Ovary (tissue), 7 donors: ENCODE measurements around a stretch of chr17.

DNA sequence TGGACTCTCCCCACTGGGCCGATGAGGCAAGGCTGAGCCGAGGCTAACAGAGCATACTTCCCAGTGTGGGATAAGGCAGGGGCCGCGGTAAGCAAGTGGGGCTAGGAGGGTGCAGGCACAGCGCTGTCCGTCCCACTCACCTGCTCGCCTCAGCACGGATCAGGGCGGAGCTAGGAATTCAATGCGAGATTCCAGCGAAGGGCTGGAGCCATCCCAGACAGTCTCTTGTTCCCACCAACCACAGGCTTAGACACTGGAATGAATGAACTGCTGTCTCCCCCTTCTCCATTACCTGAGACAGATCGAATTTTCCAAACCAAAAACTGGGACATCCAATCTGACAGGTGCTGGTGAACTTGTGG is 728 bp upstream of the ACLY start:
- PRO-cap, 7 experiments, result peak in 3 of 7 experiments; most common minus-strand start position 151 of the sequence (in 3)
- RAMPAGE, long total RNA, 2 experiments, result no peak in any of the 2 experiments

DNA sequence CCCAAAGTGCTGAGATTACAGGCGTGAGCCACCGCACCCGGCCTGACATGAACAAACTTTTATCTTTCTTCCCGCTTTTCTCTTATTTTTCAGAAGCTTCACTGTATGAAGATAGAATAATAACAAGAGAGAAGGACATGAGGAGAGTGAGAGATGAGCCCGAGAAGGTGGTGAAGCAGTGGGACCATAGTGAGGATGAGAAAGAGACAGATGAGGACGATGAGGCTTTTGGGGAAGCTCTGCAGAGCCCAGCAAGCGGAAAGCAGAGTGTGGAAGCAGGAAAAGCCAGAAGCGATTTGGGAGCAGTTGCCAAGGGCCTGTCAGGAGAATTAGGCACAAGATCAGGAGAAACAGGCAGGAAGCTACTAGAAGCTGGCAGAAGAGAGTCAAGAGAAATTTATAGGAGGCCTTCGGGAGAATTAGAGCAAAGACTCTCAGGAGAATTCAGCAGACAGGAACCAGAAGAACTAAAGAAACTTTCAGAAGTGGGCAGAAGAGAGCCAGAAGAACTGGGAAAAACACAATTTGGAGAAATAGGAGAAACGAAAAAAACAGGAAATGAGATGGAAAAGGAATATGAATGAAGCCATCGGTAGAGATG is 1.6 kb upstream of the CNP start:
- PRO-cap, 7 experiments, result no peak in any of the 7 experiments
- RAMPAGE, long total RNA, 2 experiments, result no peak in any of the 2 experiments

DNA sequence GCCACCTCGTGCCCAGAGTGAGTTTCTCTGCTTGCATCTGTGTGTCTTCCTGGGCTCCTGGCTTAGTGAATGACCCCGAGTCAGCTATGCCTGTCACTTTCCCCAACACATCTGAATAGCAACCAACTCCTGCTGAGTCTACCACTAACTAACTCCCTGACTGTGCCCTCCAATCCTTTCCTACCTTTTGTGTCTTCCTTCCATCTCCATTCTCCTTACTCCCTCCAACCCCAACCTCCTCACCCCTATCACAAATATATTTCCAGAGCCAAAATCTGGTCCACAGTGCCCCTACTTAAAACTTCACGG is 11.6 kb downstream of the CNP start:
- PRO-cap, 7 experiments, result no peak in any of the 7 experiments
- RAMPAGE, long total RNA, 2 experiments, result no peak in any of the 2 experiments

DNA sequence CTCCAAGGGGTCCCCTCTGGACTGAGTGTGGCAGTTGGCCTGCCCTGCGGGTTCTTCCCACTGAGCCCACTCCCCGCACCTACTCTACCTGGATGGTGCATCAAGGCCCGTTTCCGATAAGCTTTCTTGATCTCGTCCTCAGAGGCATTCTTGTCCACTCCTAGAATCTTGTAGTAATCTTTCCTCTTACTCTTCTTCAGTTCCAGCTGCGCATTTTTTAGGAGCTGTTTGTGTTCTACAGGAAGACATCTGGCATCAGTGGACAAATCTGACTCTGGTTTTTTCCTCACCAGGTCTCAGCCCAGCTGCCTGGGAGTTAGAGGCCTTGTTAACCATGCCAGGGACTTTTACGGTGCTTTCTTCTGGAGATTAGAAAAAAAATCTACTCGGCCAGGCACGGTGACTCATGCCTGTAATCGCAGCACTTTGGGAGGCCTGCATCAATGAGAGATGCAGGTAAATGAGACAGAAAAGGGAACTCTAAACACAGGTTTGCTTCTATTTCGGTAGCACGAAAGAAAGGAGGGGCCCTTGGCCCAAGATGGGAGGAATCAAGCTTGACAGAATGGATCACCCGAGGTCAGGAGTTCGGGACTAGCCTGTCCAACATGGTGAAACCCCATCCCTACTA is 15.7 kb downstream of the CNP start:
- PRO-cap, 7 experiments, result no peak in any of the 7 experiments
- RAMPAGE, long total RNA, 2 experiments, result no peak in any of the 2 experiments

- PRO-cap, 7 experiments, result no peak in any of the 7 experiments
- RAMPAGE, long total RNA, 2 experiments, result no peak in any of the 2 experiments
Measured at GRCh38 chr17:42072248-42072863, 22.0 kb upstream of the C17orf113 start.

DNA sequence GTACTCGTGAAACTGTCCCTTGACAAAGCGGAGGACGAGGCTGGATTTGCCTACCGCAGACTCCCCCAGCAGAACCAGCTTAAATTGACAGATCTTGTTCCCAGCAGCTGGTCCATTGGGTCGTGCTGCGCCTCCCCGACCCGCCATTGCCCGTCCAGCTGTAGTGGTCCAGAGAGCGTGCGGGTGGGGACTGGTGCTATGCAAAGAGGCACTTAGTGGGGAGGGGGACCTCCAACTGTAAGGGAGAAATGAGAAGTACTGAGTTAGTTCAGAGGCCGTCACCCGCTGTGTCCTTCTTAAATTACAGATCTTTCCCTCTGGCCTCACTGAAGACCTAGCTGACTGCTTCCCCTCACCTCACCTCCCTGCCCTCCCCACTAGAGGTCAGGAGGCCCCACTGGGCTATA is 7.8 kb downstream of the HSPB9 start:
- PRO-cap, 7 experiments, result no peak in any of the 7 experiments
- RAMPAGE, long total RNA, 2 experiments, result no peak in any of the 2 experiments

DNA sequence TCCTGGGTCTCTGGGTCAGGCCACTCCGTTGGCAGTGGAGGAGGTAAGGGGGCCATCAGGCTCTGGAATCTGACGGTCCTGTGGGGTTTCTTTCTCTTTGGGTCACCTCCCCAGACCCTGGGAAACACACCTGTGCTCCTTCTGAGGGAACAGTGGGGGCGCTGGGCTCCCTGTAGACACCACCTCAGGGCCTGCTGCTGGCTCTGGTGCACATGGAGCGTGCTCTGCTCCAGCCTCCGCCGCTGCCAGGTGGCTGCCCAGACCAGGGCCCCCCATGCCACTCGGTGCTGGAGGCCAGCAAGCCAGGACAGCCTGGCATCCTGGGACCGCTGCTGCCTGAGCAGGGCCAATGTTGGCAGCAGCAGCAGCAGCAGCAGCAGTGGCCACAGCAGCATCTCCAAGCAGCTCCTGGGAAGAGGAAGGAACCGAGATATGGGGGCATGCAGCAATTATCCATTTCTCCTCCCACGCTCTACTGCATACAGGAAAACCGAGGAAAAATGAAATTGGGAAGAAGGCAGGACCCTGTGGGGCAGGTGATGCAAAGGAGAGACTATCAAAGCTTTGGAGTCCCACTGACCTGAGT is 1.0 kb downstream of the GHDC start:
- PRO-cap, 7 experiments, result peak in 1 of 7 experiments; most common minus-strand start position 239 of the sequence (in 1)
- RAMPAGE, long total RNA, 2 experiments, result no peak in any of the 2 experiments

DNA sequence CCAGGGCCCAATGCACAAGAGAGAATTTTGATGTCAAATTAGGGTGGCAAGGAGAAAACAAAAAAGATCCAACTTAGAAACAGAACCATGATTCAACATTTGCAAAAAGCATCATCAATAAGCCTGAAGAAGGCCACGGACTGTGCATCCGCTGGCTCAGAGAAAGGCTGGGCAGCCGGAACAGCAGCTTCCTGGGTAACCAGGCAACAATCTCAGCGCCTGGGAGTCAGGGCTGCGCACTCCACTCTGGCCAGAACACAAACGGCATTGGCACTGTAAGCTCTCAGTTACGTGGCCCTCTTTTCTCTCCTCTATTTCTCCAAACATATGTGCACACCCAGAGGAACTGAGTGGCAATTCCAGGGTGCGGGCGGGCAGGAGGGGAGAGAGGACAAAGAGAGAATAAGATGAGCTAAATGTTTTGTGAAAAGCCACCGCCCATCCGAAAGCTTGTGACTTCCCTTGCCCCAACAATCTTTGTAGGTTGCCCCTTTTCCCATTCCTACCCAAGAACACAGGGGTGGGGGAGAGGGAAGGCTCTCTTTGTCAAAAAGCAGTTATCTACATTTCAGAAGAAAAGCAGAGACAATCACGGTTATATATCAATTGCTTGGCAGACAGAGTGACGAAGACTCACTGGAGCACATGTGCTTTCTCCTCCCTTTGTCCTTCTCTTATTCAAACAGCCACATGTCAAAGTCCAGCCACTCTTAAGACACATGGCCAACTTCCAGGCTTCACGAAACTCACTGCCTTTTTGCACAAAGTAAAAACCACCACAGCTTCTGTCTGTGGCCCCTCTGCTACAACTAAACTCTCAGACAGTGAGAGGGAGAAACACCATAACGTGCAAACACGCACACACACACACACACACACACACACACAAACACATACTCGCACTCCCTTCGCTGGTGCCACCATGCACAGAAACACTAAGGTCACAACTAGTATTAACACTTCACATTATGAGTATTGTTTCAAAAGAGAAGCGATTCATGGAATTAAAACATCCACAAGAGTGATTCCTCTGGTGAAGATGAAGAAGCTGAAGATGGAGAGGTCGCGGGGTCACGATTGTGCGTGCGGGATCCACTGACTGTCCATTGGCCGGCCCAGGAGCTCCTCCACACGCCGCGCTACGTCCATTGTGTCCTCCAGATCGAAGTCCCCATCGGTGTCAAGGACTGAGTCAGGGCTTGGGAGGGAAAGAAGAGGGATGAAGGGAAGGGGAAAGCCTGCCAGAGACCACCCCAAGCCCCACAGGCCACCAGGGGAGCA is 6.8 kb upstream of the GHDC start:
- PRO-cap, 7 experiments, result peak in 3 of 7 experiments; most common plus-strand start position 253 of the sequence (in 3); most common minus-strand start position 211 of the sequence (in 1)
- RAMPAGE, long total RNA, 2 experiments, result no peak in any of the 2 experiments

GRCh38 chr17:42277467-42277757 is 1.2 kb upstream of the STAT5B start:
- PRO-cap, 7 experiments, result no peak in any of the 7 experiments
- RAMPAGE, long total RNA, 2 experiments, result no peak in any of the 2 experiments

DNA sequence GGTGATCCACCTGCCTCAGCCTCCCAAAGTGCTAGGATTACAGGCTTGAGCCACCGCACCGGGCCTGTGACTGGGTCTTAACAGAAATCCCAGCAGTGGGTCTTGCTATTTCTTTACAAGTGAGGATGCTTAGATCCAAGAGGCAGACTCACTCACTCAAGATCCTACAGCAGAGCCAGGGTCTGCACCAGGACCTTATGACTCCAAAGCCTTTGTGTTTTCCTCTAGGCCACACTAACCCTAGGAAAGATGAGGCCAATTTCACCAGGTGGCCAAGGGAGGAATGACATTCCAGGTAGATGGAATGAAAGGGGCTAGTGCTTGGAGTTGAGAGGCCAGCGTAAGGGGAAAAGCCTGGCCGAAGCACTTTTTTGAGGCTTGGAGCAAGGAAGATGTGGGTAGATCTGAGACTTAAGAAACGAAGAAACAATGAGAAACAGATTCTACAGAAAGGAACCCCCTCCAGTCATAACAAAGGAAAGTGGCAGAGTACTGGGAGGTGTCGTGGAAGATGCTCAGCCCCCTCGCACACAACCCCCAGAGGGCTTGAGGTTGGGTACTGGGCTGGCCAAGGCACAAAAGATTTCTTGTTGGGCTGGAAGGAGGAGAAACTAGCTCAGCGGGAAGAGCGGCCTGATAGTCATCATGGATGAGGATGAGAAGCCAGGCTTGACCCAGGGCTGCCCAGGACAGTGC is 5.6 kb upstream of the STAT5A start:
- PRO-cap, 7 experiments, result no peak in any of the 7 experiments
- RAMPAGE, long total RNA, 2 experiments, result no peak in any of the 2 experiments

DNA sequence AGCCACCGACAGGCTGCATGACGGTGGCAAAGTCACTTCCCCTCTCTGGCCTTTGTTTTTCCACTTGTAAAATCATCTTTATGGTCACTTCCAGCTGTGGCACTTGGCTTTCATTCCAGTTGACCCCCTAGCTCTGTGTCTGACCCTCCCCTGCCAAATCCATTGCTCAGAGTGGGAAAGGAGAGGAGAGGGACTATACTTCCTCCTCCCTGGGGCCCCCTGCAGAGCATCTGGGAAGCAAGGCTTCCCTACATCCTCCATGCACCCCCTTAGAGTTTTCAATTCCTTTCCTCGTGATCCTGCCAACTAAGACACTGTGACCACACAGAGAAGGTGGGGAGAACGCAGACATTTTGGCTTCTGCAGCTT is 1.5 kb upstream of the STAT5A start:
- PRO-cap, 7 experiments, result peak in 1 of 7 experiments; most common plus-strand start position 317 of the sequence (in 1)
- RAMPAGE, long total RNA, 2 experiments, result no peak in any of the 2 experiments

DNA sequence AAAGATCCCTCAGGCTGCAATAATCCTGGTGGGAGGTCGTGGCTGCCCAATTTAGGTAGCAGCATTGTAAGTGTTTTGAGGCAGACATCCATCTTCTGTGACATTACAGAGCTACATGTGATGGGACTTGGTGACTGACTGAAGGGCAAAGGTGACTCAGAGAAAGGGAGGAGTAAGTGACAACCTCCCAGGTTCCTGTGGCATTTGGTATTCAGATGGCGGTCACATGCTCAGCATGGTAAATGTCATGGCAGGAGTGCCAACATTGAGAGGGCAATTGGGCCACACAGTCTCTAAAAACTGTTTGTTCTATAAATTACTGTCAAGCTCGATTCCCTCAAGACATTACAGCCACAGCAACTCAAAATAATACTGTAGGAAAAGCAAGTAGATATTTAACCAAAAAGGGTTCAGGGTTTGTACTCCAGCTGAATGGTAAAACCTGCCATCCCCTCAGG is 26.4 kb downstream of the STAT3 start:
- PRO-cap, 7 experiments, result no peak in any of the 7 experiments
- RAMPAGE, long total RNA, 2 experiments, result no peak in any of the 2 experiments

DNA sequence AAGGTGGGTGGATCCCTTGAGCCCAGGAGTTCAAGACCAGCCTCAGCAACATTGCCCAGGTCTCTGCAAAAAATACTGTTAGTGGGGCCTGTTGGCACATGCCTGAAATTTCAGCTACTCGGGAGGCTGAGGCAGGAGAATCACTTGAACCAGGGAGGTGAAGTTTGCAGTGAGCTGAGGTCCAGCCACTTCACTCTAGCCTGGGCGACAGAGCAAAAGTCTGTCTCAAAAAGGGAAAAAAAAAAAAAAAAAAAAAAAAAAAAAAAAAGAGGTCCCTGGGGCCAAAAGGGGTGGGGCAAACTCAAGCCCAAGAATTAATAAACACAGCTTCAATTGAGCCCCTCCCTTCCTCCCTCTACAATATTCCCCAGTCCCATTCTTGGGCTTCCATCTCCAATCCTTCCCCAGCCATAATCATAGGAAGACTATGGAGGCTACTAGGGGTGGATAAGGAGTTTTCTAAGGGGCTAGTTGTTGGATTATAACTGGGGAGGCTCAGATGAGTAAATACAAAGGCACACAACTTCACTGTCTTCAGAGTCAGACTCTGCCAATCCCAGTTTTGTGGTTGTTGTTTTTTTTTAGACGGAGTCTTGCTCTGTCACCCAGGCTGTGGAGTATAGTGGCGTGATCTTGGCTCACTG is 9.6 kb downstream of the CAVIN1 start:
- PRO-cap, 7 experiments, result no peak in any of the 7 experiments
- RAMPAGE, long total RNA, 2 experiments, result no peak in any of the 2 experiments

DNA sequence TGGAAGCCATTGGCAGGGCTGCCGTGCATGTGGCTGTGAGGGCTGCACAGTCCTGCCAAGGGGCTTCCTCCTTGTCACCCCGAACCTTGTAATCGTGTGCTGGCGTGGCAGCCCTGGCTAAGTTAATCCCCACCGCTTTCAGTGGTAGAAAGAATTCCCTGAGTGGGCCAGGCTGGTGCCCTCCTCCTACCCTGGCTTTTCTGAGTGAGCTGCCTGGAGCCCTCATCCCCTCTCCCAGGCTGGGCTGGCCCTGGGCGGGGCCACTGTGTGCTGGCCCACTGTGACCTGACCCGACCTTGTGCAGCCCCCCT is 14.0 kb upstream of the NAGLU start:
- PRO-cap, 7 experiments, result peak in 2 of 7 experiments; most common minus-strand start position 206 of the sequence (in 2)
- RAMPAGE, long total RNA, 2 experiments, result no peak in any of the 2 experiments

DNA sequence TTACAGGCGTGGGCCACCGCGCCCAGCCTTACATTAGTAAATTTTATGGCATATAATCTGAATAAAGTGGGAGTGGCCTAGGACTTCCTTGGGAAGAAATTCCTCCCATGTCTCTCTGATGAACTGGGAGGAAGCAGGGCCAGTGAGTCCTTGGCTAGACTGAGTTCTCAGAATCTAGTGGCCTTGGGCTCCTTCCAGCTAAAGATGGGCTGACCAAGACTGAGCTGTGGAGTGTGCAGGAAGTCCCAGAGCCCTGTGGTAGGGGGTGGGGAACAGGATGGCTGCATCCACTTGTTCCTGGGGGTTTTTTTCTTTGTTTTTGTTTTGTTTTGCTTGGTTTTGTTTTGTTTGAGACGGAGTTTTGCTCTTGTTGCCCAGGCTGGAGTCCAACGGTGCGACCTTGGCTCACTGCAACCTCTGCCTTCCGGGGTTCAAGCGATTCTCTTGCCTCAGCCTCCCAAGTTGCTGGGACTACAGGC is 9.9 kb upstream of the NAGLU start:
- PRO-cap, 7 experiments, result peak in 1 of 7 experiments; most common plus-strand start position 256 of the sequence (in 1)
- RAMPAGE, long total RNA, 2 experiments, result no peak in any of the 2 experiments

- PRO-cap, 7 experiments, result no peak in any of the 7 experiments
- RAMPAGE, long total RNA, 2 experiments, result no peak in any of the 2 experiments
Measured at GRCh38 chr17:42669798-42670534, 6.8 kb downstream of the PLEKHH3 start.

DNA sequence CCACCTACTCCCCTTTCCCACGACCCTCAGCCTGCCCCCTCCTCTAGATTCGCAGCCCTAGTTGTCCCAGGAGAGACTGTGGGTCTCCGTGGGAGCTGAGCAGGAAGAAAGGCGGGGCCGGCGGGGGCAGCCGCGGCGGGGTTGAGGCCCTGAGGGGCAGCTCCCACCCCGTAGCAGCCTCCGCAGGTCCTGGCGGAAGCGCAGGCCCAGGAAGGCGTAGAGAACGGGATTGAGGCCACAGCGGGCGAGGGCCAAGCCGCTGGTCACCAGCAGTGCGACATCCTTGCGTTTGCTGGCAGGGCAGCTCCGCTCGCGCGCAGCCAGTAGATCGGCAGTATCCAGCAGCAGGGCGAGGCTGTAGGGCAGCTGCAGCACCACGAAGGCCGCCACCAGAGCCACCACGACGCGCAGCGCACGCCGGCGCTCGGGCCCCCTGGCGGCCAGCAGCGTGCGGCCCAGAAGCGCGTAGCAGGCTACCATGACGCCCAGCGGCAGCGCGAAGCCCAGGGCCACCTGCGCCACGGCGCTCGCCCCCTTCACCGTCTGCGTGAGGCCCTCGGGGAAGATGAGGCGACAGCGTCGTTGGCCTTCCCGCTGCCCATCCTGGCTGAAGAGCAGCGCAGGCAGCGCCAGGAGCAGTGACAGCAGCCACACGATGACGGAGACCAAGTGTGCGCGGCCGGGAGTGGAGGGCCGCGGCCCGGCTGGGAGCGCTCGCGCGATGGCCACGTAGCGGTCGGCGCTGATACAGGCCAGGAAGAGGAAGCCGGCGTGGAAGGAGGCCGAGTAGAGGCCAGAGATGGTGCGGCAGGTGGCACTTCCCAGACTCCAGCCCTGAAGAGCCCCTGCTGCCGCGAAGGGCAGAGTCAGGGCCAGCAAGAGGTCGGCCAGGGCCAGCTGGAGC is 1.9 kb downstream of the CCR10 start:
- PRO-cap, 7 experiments, result peak in 7 of 7 experiments; most common plus-strand start position 238 of the sequence (in 7); most common minus-strand start position 416 of the sequence (in 3)
- RAMPAGE, long total RNA, 2 experiments, result start-site peak on the plus strand in 2 of 2 experiments, centred at positions 450 to 466 of the sequence, 93 to 158 reads per replicate

- PRO-cap, 7 experiments, result no peak in any of the 7 experiments
- RAMPAGE, long total RNA, 2 experiments, result no peak in any of the 2 experiments
Measured at GRCh38 chr17:42699598-42700246, 17.4 kb downstream of the CNTNAP1 start.

GRCh38 chr17:42774922-42776196 is 2.1 kb downstream of the VPS25 start:
- PRO-cap, 7 experiments, result no peak in any of the 7 experiments
- RAMPAGE, long total RNA, 2 experiments, result no peak in any of the 2 experiments

GRCh38 chr17:42782712-42783224 is 2.4 kb downstream of the WNK4 start:
- PRO-cap, 7 experiments, result no peak in any of the 7 experiments
- RAMPAGE, long total RNA, 2 experiments, result no peak in any of the 2 experiments